CD14-positive monocyte (primary cell): ENCODE measurements around the gene DDX1.

GRCh38 chr2:12090888-12091232, 344.4 kb downstream of the LPIN1 start:
- CAGE, long polyA plus RNA, result no peak

- CAGE, long polyA plus RNA, result no peak
Measured at GRCh38 chr2:12176863-12177547, 430.6 kb downstream of the LPIN1 start.

DNA sequence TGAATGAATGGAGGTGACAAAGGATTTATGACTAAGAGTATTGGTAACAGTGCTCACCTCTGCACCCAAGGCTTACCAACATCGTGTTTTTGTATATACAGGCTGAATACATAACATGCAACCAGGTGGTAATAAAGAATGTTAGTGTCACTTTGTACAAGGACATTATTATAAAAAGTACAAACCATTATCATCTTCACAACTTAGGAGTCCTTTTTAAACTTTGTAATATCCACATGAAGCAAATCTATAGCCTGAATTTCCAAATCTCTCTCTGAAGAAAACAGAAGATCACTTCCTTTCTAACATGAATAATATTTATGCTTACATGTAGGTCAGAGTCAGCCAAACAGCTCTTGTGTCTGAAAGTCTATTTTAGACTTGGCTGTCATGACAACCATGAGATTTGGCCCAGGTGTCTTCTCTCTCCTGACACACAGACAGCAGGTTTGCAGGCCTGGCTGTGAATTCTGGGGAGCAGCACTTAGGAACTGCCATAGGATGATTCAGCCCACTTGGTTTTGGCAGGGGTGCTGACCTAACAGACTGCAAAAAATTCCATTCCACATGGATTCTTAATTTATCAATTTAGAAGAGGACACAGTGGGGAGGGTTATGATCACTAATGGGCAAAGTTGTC, 454.2 kb upstream of the TRIB2 start:
- CAGE, long polyA plus RNA, result no peak

GRCh38 chr2:12700609-12701073, 16.1 kb upstream of the TRIB2 start:
- CAGE, long polyA plus RNA, result no peak

DNA sequence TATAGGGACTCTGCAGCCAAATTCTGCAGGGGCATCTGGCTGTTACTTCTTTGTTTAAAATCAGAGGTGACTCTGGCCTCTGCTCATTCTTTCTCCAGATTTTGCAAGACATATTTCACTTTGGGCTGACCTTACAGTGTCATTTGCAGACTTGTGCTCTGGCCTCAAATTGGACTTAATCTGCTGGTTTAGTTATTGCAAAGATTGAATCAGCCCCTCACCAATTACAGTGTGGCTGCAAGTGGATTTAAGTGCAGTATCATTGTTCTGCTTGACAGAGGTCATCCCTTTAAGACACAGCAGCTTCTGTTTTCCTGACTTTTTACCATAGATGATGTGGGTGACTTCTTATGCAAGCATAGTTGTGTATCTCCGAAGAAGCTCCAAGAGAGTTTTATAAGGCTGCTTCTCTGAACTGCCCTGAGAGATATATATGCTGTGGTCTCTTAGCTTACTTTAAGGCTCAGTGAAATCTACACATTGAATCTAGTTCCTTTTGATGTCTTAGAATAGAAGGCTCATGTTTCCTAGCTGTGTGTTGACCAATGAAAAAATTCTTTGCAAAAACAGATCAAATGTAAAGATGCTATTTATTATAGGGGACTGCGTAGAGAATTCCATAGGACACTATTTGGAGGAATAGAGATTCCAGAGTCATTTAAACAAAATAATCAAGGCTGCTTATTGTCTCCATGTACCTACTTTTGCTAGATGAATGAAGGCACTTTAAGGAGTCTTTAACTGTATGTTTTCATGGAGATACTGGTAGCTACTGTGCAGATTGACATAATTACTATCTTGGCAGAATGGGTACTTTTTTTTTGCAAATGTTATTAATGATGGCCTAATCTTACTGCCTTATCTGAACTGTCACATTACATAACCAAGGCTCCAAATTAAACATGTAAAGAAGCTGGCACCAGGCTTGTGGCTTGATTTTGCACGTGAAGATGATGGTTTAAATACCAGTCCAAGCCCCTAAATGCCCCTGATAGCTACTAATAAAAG, 3.7 kb downstream of the TRIB2 start:
- CAGE, long polyA plus RNA, result no peak

DNA sequence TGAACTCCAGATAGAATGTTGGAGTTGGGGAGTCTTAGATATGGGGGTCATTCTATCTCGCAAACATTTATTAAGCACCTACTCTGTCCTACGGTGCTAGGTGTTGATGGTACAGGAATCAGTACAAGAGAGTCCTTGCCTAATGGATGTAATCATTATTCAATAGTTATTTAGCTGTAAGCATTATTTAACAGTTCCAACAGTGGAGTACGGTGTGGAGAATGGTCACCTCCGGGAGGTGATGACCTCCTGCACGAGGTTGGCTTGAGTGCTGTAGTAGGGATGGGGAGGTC, 14.2 kb downstream of the TRIB2 start:
- CAGE, long polyA plus RNA, result no peak

DNA sequence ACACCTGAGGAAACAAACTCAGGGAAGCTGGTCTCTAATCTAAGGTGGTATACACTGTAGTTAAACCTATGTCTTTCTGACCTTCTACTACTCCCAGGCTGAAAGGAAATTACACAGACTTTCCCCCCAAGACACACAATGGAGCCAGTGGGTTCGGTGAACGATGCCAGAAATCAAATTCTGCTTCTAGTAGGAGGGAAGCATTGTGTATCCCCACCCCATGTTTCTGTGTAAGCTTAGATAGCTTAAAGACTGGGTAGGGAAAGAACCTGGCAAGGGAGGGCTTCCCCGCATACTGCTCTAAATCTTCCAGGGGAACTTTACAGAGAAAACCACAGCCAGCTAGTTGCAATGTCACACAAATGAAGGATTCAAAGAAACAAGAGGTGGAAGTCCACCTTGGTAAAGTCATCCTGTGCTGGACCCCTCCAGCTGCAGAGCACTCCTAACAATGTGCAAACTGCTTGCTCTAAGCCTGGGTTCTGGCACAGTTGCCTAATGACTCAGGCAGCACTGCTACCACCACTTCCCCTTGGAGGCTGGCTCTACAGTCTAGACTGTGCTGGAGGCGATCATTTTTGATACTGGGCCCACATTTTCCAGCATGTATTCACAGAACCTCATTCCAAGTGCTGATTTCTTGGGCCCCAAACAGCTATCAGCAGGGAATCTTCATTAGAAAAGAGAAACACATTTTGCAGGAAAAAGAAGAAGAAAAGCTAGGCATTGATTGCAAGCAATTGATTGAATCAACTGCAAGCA, 47.5 kb downstream of the TRIB2 start:
- CAGE, long polyA plus RNA, result no peak

GRCh38 chr2:13000650-13001117, 283.9 kb downstream of the TRIB2 start:
- CAGE, long polyA plus RNA, result no peak

DNA sequence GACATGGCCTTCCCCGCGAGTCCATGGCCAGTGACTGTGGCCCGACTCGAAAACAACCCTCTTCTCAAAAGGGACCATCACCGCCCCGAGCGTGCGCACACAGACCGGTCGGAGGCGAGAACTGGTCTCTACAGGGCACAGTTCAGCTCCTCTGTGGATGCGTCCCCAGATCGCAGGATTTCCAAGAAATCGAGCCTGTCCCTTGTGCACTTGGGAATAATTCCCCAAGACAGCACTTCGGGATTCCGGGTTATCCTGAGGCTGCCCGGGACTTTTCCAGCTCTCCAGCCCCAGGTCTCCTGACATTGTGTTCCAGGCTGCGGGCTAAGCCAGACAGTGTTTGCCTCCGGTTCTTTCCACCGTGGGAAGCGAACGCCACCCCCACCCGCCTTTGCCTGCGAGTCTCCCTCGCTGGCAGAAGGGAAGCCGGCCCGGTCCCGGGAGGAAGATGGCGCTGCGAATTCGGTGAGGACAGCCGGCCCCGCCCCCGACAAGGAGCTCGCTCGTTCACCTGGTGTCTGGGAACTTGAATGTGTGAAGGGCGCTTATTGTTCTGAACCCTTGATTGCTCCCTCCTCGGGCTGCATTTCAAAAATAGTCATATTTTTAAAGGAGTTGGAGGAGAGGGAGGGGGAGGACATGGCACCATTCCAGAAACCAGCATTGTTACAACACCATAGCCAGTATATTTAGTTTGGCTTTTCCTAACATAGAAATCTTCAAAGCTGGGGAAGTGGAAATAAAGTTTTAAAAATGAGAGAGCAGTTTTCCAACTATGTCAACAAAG, 2.9 kb downstream of the LRATD1 start:
- CAGE, long polyA plus RNA, result no peak

DNA sequence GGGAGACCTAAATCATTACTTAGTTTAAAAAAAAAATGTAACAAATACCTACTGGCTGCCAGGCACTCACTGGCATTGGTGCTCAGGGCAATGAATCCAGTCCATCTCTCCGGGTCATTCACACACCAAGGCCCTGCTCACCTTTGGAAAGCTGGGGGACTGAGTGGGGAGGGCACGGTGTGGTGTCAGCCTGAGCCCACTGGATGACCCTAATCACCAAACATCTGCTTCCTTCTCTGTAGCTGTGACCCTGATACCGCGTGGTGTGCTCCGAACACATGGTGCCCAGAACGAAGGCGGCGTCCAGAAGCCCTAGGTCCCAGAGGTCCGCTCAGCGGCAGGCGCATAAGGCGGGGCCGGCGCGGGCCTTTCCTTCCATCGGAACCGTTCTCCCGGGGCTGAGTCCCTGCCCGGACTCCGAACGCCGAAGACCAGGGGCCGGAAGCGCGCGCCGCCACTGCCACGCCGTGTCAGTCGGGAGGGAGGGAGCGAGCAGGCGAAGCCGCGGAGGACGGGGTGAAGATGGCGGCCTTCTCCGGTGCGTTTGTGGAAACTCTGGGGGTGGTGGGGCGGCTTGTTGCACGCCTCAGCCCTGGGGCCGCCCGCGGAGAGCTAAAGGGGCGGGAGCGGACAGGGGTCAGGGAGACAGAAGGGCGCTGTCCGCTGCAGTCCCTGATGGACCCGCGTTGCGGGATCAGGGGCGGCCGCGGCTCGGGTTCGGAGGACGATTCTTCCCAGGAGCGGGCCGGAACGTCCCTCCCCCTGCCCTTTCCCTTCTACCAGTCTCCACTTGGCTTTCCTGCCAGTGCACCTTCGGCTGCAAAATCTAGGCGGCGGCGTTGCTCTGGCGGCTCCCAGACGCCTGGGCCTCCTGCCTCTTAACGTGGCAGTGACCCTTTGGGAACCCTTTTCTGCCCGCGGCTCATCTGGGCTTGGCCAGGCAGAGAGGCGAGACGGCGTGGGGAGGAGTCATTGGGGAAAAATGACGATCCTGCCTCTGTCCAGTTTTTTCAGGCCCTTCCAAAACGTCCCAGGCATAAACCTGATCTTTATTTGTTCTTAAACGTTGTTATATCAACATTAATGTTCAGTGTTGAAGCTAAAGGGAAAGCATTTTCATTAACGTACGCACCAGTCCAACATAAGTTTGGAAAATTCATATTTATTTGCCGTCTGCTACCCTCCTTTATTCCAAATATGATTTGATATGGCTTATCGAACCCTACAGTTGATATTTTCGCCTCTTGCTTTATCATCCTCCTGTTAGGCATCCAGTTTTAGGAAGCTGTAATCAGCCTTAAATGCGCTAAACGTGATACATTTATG, at the start of gene DDX1:
Gene DDX1 (plus strand): TSS at position 457 of the 1,326 bp plus-strand sequence.
- CAGE, long polyA plus RNA, result no peak

DNA sequence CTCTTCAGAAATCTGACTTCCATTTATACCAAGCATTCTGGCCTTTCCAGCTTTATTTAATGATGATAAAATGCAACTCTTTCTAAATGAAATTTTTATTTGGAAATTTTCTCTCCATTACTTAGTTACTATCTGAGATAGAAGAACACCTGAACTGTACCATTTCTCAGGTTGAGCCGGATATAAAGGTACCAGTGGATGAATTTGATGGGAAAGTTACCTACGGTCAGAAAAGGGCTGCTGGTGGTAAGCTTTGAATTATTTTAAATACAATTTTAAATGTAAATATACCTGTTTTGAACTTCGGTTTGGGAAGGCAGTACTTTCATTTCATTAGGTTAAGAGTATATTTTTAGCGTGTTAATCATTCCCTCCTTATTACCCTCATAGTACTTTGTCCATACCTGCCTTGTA, 38.2 kb downstream of the DDX1 start:
- CAGE, long polyA plus RNA, result no peak

DNA sequence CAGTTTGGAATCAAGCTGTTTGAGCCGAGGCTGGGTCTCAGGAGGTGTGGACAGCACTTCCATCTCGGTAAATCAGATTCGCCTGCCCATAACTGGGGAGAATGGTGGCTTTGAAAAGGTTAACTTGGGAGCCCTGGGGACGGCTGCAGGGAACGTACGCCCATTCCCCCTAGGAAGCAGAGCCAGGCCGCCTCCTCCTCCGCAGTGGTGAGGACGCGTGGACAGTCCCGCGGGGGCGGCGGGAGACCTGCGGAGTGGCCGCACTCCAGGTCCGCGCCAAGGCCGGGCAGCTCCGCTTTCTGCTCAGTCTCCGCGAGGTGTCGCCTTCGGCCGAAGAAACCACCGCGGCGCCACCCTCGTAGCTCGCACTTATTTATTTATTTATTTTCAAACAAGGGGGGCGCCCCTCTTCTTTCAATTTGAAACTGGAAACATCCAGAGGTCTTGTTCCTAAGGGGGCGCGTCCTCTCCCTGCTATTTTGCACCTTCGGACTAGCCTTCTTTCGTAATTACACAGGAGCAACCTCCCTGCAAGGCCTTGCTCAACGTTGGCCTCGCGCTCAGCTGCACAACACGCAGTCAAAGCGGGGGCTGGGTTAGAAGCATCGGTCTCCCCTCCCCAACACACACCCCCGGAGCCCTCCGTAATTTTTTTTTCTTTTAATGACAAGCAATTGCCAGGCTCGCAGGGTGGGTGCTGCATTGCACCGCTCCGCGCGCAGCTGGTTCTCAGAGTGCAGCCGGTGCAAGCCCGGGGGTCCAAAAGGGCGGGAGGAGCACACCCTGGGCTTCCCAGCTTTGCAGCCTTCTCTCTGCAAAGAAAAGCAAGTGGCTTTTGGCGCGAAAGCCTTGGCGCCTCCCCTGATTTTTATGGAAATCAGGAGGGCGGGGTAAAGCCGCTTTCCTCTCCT, 555 bp upstream of the MYCN start:
- CAGE, long polyA plus RNA, result no peak

- CAGE, long polyA plus RNA, result no peak
Measured at GRCh38 chr2:16055911-16056562, 115.7 kb downstream of the MYCN start.

DNA sequence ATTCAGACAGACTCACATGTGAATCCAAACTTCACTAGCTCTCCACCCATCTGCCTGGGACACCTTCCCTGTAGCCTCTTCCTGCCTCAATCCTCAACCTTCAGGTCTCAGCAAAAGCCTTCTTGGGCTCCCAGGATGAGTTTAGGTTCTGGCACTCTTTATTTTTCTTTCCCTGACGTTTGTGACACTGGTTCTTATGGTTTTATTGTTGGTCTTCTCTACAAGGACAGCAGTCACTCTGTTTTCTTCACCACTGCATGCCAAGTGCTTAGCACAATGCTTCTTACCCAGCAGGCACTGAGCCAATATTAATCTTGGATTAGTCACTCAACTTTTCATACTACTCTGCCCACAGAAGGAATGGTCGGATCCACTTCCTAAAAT, 186.2 kb downstream of the MYCN start:
- CAGE, long polyA plus RNA, result no peak

GRCh38 chr2:16215803-16216495, 275.6 kb downstream of the MYCN start:
- CAGE, long polyA plus RNA, result no peak

- CAGE, long polyA plus RNA, result no peak
Measured at GRCh38 chr2:16244959-16245488, 304.7 kb downstream of the MYCN start.

DNA sequence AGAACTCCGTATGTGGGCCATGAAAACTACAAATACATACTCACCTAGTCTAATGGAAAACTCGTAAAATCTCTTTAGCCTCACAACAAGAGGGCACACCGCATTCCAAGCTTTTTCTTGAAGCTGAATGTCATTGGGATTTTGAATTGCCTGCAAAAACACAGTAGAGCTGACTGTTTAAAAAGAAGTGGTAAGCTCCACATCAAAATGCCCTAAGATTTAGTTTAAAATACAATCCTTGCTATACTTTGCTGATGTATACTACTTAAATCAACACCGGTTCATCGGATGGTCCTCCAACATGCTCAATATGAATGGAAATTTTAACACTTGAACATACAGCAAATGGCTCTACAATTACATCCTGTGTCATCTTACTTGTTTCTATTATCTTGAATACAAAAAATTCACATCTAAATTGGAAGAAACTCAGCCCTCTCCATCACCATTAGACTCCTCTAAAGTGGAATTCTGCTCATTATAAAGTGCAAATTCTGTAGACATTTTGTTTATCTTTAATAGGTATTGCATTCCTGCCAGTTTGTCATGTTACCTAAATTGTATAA, 101.6 kb downstream of the CYRIA start:
- CAGE, long polyA plus RNA, result no peak

GRCh38 chr2:16566212-16566411, 99.5 kb downstream of the CYRIA start:
- CAGE, long polyA plus RNA, result no peak

DNA sequence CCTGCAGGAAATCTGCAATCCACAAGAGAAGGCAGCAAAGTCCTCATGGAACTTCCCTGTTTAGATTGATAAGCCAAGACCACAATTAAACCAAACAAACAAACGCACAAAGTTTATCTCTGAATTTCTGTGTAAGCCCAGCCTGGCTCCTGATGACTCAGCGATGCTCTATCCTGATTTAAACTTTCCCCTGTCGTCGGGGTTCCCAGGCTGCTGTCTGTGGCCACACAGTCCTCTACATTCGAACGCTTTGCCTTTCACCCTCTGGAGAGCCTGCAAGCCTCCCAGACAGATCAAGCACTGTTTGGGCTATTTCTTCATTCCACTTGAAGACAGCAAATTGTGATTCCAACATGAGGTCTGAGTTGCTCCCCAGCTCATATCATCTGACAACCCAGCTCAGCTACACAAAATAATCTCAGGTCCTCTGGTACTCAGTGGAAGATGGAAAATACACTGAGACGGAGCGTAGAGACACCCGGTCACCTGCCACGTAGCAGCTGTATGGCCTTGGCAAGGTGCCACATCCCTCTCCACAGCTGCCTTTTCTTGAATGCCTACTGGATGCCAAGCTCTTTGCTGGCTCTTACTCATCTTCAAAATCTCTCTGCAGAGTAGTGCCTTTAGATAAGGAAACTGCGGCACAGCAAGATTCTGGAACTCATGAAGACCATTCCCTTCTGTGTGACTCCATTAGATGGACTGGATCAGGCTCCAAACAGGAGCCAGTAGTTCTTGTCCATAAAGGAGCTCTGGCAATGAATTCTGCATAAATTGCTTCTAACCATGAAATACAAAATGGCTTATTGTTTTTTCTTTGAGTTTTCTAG, 51.1 kb downstream of the CYRIA start:
- CAGE, long polyA plus RNA, result no peak

- CAGE, long polyA plus RNA, result no peak
Measured at GRCh38 chr2:16763309-16763749, 97.7 kb upstream of the CYRIA start.